Mononuclear cell (primary cell): ENCODE results near the gene EIF1AD.

DNA sequence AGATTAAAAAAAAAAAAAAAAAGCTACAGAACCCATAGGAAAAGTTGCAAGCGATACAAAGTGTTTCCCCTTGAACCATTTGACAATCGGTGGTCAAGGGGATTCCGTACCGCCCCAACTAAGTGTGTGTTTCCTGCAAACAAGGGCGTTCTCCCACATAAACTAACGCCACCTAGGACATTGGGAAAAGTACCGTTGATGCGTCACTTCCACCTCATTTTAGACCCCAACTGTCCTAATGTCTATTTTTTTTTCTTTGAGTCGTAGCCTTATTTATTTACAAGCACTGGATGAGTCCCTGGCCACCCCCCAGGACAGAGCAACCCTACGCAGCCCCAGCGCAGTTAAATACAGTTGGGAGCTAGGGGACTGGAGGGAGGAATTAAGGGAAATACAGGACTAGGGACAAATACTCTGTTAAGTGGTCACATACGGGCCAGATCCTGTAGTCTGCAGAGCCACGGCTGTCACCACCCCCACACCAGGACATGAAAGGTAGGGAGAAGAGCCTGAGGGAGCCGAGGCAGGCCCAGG lies 19.0 kb downstream of the EIF1AD start:
- RRBS, result no CpG with 5 or more reads among the region's 14 CpGs

GRCh38 chr11:65999937-66000719 lies 1.8 kb downstream of the EIF1AD start:
- RRBS, result no CpG with 5 or more reads among the region's 9 CpGs

GRCh38 chr11:66001951-66002617 lies at the start of gene EIF1AD:
TSS of gene EIF1AD (minus strand) at chr11:66002157.
- RRBS, result 2% methylated on average over 31 of the region's 52 CpGs

DNA sequence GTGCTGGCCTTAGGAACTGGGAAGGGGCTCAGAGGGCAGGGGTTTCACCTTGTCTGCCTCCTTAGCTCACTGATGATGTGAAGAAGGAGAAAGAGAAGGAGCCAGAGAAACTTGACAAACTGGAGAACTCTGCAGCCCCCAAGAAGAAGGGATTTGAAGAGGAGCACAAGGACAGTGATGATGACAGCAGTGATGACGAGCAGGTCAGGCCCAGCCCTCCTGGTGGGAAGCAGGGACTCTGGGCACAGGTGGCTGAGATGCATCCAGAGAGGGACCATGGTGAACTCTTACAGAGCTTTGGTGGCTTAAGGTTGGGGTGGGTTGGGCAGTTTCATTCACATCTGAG lies 6.9 kb downstream of the SF3B2 start:
- RRBS, result no CpG with 5 or more reads among the region's 1 CpG

DNA sequence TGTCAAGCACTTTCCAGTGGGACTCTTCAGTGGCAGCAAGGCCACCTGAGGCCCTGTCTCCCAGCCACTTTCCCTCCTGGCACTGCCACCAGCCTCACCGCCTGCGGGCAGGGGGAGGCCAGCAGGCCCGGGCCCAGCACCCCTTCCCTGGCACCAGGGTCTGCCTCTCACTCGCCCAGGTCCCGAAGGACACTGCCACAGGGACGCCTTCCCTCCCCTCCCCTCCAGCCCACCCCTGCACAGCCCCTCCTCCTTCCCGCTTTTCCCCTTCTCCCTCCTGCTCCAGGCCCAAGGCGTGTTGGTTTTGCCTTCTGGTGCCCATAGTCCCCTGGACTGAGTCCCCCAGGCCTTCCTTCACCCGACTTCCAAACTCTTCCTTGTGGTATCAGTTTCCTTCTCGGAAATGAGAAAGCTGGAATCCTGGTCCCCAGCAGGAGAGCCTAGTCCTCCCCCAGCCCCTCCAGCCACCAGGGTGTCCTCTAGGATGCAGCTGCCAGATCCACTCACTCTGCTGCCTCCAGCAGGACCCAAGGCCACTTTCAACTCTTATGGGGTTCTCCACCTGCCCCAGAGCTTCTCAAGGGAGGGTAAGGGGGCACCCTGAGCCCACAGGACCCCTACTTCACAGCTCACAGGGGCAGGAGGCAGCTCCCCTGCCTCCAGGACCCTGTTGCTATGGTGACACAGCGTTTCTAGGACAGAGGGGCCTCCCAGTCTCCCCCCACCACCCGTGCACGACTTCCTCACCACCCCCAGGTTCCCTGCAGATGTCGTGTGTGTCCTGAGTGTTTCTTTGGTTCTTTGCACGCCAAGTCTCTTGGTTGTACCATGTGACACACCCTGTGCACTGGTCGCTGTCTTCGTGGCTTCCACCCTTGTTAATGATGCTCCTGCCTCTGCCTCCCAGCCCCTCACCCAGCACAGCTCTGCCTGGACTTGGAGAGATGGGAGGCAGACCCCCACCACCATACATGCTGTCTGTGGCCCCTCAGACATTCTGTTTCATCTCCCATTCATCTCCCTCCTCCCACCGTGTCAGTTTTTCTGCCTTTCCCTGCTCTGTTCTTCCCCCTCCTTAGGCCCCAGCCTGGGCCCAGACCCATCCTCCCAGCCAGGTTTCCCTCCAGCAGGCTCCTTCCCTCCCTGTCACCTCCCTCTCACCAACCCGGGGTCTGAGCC lies 13.9 kb upstream of the KLC2 start:
- RRBS, result 75% methylated on average over 1 of the region's 19 CpGs

GRCh38 chr11:66266891-66267259 lies 1.6 kb upstream of the RAB1B start:
- RRBS, result 65% methylated on average over 1 of the region's 8 CpGs

- RRBS, result no CpG with 5 or more reads among the region's 21 CpGs
Observed at GRCh38 chr11:66280347-66281102, 2.5 kb downstream of the CNIH2 start.

GRCh38 chr11:66315868-66316940 lies 640 bp downstream of the CD248 start:
- RRBS, result 92% methylated on average over 14 of the region's 66 CpGs

- RRBS, result no CpG with 5 or more reads among the region's 17 CpGs
Observed at GRCh38 chr11:66335477-66335957, 717 bp downstream of the RIN1 start.

- RRBS, result no CpG with 5 or more reads among the region's 34 CpGs
Observed at GRCh38 chr11:66347034-66347353, 435 bp downstream of the B4GAT1 start.

DNA sequence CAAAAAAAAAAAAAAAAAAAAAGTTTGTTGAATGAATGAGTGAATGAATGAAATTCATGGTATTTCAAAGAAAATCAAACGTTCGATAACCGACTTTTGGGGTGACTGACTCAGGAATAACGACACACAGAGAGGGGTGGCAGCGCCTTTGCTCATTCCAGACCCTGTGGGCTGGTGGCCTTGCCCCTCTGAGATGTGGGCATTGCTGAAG lies 797 bp downstream of the SLC29A2 start:
- RRBS, result no CpG with 5 or more reads among the region's 5 CpGs

GRCh38 chr11:66373154-66373672 lies 1.7 kb upstream of the SLC29A2 start:
- RRBS, result no CpG with 5 or more reads among the region's 5 CpGs

GRCh38 chr11:66438920-66439458 lies 341 bp upstream of the MRPL11 start:
- RRBS, result no CpG with 5 or more reads among the region's 16 CpGs

DNA sequence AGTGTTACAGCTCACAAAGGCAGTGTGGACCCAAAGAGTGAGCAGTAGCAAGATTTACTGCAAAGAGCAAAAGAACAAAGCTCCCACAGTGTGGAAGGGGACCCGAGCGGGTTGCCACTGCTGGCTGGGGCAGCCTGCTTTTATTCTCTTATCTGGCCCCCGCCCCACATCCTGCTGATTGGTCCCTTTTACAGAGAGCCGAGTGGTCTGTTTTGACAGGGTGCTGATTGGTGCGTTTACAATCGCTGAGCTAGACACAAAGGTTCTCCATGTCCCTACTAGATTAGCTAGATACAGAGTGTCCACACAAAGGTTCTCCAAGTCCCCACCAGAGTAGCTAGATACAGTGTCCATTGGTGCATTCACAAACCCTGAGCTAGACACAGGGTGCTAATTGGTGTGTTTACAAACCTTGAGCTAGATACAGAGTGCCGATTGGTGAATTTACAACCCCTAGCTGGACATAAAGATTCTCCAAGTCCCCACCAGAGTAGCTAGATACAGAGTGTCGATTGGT lies 1.5 kb upstream of the MRPL11 start:
- RRBS, result no CpG with 5 or more reads among the region's 8 CpGs

- RRBS, result no CpG with 5 or more reads among the region's 9 CpGs
Observed at GRCh38 chr11:66454065-66454786, 12.5 kb upstream of the PELI3 start.

DNA sequence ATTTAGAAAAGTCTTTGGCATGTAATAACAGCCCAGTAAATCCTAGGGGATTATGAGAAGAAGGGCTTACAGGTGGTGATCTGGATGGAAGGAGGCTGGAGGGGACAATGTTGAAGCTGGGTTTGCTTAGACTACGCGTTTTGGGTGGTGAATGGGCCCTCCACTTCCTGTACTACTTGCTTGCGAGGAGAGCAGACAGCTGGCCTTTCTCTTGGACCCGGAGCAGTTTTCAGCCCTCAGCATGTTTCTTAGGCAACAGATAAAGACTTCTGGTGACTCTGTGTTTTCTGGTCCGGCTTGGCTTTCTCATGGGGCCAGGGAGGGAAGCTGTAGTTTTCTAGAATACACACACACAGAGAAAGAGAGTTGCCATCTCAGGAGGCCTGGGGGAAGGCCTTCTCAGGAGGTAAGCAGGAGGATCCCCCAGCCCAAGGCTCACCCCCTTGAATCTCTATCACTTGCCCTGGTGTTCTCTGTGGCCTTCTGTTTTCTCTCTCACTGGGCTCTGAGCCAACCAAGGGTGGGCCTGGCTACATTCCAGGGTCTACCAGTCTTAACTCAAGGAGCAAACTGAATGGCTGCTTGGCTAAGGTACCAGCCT lies 2.3 kb downstream of the CCS start:
- RRBS, result 48% methylated on average over 2 of the region's 5 CpGs

- RRBS, result no CpG with 5 or more reads among the region's 8 CpGs
Observed at GRCh38 chr11:66607735-66608181, 8.7 kb upstream of the RBM14 start.

GRCh38 chr11:66616720-66617786 lies 623 bp downstream of the RBM14 start:
- RRBS, result 1% methylated on average over 13 of the region's 96 CpGs

GRCh38 chr11:66855661-66856470 lies 998 bp upstream of the LRFN4 start:
- RRBS, result 1% methylated on average over 26 of the region's 47 CpGs

DNA sequence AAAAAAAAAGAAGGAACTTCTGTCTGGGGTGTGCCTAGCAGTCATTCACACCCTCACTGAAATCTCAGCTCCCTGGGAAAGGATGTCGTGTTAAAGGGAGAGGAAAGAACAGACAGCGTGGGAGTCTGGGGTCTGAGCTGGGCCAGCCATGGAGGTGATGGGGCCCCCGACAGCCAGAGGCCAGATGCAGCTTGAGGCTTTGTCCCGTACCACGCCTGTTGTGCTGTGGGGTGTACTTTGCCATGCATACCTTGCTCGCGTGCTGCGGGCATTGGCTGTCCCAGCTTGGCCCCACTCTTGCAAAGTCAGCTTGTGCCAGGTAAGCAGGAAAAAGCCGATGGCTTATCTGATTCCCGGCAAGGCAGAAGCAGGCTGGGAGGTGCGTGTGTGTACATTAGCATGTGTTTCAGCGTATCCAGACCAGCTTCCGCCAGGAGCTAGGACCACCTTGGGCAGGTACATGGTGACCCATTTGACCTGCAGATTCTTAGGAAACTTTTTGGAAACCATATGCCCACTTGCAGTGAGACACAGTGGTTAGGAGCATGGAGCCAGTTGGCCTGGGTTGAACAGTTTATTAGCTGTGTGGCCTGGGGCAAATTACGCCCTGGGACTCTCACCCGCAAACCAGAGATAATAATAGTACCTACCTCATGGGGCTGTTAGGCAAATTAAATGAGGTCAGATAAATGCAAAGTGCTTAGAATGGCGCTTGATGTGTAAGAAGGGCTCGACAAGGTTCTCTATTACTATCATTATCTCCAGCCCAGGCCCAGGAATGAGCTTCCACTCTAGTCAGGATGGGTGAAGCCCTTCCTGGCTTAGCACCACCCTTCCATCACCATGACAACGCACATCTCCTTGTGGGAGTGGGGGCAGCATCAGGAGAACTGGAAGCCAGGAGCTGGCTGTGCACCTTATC lies 4.8 kb downstream of the SYT12 start:
- RRBS, result no CpG with 5 or more reads among the region's 18 CpGs